ENCODE measurements around a stretch of chr1.

DNA sequence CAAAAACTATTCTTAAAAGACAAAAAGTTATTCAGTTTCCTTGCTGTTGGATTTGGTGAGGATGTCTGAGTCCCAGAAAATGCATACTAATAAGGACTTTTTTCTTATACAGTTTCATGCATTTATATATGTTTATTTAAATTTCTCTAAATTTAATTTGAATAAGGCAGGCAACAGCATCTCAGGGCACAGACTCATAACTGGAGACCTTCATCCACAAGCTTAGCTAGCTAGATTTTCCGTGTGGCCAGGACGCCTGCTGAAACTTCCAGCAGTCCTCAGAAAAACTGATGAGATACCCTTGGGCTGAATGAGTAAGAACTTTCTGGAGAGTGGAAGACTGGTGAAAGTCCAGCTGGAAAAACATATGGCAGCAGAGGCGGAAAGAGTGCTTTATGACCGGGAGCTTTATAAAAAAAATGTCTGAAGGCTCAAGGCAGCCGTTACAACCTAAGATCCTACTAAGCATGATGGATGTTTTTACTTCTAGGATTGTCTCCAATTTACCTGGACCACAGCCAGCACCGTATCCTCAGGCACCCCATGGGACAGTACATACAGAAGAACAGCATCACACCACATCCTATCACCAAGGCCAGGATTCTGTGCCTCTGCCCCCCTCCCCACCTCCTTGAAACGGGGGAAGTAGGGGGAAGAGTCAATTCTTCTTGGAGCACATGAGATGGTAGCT is 11.6 kb upstream of the IRF2BP2 start:
- PRO-cap, 3 experiments, result no peak in any of the 3 experiments
- RAMPAGE, long total RNA, result no peak

GRCh38 chr1:234642977-234643802 is 33.2 kb upstream of the IRF2BP2 start:
- PRO-cap, 3 experiments, result no peak in any of the 3 experiments
- RAMPAGE, long total RNA, result no peak

DNA sequence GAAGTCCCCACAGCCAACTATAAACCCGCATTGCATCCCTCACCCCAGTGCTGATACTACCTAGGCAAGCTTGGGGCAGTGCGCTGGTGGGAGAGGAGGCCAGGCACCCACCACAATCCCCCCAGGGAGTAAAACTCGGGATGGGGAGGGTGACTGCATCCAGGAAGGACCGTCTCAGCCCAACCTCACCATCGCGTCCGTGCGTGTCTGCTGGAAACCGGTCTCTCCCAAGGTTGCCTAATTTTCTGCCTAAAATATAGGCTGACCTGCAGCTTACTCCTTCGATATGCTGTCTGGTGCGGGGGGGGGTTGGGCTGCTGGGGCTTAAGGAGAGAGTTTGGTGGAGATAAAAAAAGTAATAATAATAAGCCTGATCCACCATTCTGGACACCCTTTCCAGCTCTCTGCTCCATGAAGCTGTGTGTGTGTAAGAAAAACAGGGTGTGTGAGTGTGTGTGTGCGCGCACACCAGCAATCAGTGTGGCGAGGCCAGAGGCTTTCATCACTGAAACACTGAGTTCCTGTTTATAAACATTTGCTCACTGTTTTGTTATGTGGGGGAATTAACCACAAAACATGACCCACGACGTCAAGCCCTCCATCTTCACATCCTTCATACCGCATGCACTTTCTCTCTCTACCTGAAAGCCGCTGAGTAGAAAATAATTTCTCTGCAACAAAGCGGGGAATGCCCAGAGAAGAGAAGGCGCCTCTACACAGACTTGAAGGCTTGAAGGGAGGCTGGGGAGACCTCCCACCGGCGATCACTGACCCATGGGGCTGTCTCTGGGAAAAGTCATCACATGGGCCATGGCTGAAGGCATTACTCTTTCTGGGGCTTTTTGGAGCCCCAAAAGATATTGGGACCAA is 148.7 kb upstream of the IRF2BP2 start:
- PRO-cap, 3 experiments, result no peak in any of the 3 experiments
- RAMPAGE, long total RNA, result no peak

DNA sequence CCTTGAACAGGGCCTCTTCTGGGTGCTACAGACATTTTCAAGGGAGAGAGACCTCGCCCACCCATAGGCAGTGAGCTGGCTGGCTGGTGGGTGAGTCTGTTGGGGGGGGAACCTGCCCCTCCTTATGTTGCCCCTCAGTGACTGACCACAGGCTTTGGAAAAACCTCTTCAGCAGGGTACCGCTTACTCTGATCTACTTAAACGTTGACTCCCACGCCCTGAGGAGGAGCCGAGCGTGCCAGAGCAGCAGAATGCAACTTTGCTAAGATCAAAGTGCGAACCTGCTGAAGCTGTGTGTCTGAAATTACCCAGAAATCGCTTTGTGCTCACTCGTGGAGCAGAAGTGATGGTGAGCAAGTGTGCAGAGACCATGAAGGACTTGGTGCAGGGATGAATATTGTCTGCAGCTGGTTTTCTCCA is 158.7 kb upstream of the IRF2BP2 start:
- PRO-cap, 3 experiments, result no peak in any of the 3 experiments
- RAMPAGE, long total RNA, result no peak

DNA sequence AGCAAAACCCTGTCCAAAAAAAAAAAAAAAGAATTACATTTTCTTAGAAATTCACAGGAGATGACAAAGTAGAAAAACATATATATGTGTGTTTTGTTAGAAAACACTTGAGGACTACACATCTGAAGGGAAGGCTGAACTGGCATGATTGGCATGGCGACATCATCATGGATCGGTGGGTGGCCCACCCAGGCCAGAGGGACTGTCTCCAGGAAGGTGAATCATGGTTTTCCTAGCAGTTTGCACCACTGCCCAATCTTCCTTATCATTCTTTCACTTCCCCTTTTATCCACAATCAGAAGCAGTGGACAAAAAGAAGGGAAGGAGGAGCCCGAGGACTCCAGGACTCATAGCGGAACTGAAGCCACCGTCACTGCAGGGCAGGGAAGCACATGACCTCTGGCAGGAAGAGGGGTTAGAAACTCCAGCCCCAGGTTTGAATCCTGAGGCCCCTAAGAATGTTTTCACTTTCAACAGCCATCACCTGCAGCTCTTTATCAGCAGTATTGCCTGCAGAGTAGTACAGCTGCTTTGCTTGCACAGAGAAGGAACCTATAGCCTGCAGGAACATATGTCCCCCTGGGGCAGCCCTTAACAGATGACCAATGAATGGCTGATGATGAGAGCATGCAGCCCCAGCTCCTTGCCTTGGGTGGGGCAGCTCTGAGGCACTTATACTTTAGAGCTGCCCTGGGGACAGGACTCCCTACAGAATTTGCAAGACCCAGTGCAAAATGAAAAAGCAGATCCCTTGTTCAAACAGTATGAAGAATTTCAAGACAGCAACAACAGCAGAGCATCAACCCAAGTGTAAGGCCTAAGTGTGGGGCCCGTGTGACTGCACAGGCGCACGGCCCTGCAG is 241.6 kb upstream of the IRF2BP2 start:
- PRO-cap, 3 experiments, result no peak in any of the 3 experiments
- RAMPAGE, long total RNA, result no peak

DNA sequence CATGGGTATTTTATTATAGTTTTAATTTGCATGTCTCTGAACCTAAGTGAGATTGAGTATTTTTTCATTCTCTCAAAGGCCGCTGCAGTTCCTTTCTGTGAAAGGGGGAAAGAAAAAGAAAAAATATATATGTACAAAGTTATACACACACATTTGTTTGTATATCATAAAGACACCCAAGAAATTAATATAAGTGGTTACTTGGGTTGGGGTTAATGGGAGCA is 252.0 kb upstream of the IRF2BP2 start:
- PRO-cap, 3 experiments, result no peak in any of the 3 experiments
- RAMPAGE, long total RNA, result no peak

DNA sequence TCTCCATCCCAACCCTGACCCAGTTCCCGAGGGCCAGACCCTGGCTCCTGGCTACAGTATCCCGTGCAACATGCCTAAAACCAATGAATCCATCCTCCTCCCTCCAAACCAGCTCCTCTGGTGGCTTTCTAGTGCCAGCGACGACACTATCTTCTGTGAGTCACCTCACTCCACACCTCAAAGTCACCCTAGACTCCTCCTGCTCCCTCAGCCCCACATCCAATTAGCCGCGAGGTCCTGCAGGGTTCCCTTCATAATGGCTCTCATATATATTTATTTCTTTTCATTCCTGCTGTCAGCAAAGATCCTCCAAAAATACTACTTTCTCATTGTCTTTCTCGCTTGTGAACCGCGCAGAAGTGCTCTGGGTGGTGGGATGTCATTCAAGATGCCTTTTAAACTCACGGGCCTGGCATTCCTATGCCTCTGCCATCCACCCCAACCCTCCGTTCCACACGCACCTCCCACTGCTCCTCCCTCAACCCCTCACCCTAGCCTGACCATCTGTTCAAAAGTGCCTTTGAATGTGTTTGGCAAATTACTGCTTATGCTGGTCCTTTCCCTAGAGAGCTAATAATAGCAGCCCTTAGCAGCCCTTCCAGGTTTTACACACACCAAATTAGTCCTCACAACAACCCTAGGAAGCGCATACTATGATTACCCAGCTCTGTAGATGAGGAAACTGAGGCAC is 259.0 kb downstream of the TOMM20 start:
- PRO-cap, 3 experiments, result no peak in any of the 3 experiments
- RAMPAGE, long total RNA, result no peak

DNA sequence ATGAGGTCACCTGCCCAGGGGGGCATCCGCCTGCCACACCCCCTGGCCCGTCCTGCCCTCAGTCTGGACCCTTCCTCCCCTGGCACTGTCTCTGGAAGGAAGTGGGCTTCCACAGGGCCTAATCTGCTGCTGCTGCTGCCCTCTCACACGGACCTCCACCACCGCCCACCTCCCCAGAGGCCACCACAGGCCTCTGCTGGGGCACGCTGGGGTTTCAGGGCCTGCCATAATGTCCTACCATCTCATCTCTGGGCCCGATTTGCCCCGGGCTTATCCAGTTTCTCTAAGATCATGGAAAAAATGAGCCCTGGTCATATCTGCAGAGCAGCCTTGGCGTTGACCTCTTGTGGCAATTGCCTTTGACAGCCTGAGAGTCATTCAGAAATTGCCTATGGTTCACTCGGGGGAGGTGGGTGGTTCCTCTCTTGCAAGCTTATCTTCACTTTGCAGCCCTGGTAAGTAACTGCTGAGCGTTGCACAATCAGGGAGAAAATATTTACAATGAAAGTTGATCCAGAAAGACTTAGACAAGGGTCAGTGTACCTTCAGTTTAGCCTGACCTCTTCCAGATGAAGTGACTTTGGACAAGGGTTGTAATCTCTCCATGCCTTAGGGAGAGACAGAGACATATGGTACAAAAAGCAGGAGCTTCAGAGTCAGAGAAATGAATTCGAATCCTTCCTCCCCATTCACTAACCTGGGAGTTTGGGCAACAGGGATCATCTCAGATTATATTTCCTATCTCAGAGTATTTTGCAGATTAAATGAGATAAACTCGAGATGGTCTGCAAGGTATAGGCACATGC is 252.4 kb downstream of the TOMM20 start:
- PRO-cap, 3 experiments, result no peak in any of the 3 experiments
- RAMPAGE, long total RNA, result no peak

GRCh38 chr1:234980700-234981503 is 147.7 kb downstream of the TOMM20 start:
- PRO-cap, 3 experiments, result no peak in any of the 3 experiments
- RAMPAGE, long total RNA, result no peak

DNA sequence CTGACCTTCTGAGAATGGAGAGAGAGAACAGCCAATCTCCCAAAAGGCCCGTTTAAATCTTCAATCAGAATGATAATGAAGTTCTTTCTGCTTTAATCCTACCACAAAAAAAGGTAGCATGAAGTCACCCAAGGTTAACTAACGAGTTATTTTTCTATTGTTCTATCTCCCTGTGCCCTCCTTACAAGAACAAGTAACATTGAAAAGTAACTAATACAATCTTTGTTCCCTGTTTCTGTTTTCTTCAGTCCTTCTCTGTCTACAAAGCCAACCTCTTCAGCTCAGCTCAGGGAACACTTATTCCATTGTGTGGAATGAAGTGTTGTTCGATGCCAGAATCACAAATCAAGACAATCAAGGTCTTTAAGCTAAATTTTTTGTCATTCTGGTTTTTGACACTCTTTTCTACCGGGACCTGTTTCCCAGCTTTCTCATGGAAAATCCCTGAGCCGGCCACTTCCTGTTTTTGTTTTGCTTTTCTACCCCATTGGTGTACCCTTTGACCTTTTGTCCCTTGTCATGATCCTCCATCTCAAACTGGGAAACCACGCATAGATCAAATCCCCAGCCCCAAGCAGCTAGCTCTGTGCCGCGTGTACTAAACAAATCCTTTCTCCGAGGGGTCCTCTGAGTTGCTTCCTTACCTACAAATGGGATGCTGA is 141.9 kb downstream of the TOMM20 start:
- PRO-cap, 3 experiments, result no peak in any of the 3 experiments
- RAMPAGE, long total RNA, result no peak

- PRO-cap, 3 experiments, result peak in 1 of 3 experiments; most common plus-strand start chr1:235075651 (in 1)
- RAMPAGE, long total RNA, result no peak
Observed at GRCh38 chr1:235075547-235075904, 53.1 kb downstream of the TOMM20 start.

- PRO-cap, 3 experiments, result no peak in any of the 3 experiments
- RAMPAGE, long total RNA, result no peak
Observed at GRCh38 chr1:235075905-235076083, 52.8 kb downstream of the TOMM20 start.

DNA sequence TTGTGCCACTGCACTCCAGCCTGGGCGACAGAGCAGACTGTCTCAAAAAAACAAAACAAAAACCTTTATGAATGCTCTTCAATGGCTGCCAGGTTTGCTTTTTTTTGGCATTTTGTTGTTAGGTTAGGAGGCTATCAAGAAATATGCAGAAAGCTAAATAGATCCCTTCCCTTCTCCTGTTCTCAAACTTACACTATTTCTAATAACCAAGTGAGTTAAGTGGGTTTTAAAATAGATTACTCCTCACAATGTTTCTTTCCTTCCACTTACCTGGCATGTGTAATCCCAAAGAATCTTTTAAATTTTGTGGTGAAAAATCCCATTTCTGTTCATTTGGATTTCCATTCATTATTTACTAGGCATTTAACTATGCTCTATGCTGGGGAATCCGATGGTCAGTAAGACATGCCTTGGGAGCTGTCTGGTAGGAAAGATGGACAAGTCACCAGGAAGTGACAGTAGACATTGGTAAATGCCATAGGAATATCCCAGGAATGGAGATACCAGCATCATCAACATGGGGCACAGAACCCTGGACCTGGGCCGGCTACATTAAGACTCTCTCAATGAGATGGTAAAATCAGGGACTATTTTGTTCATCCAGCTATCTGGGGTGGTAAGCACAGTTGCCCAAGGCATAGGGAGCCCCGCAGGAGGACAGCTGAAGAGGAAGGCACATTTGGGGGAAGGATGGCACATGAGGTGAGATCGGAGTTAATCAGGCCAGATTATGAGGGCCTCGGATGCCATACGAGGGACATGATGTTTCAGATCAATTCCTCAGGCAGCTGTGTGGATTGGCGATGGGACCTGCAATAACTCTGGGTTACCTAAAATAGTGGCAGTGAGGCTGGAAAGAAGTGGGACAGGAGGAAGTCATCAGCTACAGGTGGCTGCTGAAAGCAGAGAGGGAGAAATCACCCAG is 21.5 kb downstream of the TOMM20 start:
- PRO-cap, 3 experiments, result no peak in any of the 3 experiments
- RAMPAGE, long total RNA, result no peak

DNA sequence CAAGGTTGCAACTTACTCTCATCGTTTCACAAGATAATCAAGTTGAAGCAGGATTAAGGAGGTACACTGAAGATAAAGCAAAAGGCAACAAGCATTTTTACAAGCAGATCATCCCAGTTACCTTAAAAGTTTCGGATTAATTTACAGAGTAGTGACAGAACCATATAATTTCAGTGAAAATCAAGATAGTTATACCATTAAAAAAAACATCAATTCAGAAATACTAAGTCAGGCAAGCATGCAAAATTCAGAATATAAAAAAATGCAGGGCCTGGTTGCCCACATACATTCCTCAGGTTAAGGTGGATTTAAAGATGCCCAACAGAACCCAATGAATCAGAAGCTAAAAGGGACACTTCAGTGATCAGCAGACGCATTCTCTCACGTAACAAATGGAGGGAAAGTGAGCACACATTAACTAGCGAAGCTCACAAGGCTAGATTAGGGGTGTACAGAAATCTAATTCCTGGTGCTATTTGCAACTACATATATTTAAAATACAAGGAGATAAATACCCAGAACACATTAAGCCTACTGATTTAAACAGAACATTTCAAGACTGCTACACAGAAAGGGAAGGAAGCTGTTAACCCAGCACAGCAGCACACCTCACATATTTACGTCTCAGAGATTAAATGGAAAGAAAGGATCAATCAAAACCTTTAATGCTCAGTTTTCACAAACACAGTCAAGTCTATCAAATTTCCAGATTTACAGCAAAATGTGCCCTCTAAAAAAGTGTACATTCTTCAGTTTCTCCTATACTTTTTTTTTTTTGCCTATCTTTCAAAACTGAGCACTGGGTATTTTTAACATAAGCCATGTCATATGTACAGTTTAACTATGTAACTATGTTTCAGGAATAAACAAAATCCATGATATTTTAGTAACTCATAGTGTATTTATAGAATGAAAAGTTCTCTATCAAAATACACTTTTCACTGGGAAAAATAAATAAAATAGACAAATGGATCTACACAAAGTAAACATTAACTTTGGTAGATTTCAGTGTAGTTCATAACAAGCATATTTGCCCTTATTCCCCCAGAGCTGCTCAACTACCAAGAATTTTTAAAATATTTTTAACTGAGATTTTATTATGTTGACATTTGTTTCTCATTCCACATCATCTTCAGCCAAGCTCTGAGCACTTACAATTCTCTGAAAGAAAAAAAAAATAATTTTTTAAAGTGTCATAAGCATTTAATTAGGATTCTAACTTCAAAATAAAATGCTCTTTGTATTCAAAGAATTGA is 17.3 kb downstream of the TOMM20 start:
- PRO-cap, 3 experiments, result no peak in any of the 3 experiments
- RAMPAGE, long total RNA, result no peak

GRCh38 chr1:235270455-235271057 is 57.4 kb downstream of the ARID4B start:
- PRO-cap, 3 experiments, result no peak in any of the 3 experiments
- RAMPAGE, long total RNA, result no peak

DNA sequence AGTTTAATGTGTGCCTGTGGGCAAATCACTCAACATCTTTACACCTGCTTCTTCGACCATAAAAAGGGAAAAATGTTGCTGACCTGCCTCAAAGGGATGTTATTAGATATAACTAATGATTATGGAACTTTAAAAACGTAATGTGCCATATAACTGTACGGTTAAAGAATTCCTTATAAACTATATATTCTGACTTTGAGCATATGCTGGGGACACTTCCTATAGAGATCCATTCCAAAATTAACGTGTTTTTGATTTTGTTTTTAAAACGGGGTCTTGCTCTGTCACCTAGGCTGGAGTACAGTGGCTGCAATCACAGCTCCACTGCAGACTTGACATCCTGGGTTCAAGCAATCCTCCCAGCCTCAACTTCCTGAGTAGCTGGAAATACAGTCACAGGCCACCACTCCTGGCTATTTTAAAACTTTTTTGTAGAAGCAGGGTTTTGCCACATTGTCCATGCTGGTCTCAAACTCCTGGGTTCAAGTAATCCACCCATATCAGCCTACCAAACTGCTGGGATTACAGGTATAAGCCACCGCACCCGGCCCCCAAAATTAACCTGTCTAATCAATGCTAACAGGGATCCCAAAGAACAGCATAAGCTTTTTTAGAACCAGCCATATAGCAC is 17.4 kb downstream of the ARID4B start:
- PRO-cap, 3 experiments, result no peak in any of the 3 experiments
- RAMPAGE, long total RNA, result no peak

DNA sequence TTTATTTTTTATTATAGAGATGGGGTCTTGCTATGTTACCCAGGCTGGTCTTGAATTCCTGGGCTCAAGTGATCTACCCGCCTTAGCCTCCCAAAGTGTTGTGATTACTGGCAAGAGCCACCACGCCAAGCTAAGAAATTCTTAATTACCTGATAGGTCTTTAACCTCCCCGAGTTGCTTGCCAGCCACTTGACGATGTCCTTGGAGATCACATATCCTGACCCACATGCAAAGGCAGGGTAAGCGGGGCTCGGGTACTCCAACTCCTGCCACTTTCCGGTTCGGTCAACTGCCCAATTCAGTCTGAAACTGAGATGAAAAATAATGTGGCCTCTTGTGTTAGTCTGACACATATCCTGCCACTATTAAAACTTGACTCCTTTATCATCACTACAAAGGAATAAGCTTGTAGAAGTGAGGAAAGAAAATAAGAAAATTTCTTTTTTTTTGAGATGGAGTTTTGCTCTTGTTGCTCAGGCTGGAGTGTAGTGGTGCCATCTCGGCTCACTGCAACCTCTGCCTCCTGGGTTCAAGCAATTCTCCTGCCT is 50.2 kb downstream of the B3GALNT2 start:
- PRO-cap, 3 experiments, result no peak in any of the 3 experiments
- RAMPAGE, long total RNA, result no peak

DNA sequence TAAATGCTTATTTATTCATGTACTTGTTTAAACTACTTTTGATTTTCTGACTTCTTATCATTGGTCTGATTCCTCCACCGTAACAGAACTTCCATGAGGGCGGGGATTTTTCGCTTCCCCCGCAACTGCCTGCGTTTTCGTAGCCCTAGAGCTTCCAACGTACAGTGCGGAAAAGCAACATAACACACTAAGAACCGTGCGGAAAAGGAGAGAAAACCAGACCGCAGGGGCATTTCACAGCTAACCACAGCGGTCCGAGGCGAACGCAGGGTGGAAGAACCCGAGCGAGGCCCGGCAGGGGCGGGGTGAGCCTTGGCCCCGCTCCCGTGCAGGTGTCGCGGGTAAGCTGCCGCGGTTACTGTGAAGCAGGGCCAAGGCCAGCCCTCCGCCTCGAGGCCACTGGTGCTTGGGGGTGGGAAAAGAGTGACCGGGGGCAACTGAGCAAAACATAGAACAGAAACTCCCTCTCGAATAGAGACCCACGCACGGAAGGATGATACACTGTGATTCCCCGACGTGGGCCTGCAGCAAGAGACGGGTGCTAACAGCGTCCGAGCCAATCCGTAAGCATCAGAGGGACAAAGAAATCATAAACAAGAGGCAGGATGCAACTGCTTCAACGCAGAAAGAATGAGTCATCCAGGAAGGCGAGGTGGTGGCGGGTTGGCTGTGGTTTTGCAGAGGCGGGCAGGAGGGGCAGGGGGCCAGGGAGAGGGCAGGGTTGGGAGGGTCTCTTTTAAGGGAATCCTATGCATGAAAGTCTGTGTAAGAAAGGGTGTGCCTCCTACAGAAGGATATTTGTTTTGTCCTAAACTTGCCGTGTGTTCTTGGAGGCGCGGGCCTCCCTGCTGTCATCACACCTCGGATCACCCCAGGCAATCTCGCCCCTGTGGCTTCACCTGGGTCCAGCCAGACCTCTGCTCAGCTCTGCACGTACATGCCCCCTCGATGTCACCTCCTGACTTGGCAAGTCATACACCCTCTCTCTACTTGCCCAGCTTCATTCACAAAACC is 7.4 kb downstream of the GNG4 start:
- PRO-cap, 3 experiments, result no peak in any of the 3 experiments
- RAMPAGE, long total RNA, result no peak

DNA sequence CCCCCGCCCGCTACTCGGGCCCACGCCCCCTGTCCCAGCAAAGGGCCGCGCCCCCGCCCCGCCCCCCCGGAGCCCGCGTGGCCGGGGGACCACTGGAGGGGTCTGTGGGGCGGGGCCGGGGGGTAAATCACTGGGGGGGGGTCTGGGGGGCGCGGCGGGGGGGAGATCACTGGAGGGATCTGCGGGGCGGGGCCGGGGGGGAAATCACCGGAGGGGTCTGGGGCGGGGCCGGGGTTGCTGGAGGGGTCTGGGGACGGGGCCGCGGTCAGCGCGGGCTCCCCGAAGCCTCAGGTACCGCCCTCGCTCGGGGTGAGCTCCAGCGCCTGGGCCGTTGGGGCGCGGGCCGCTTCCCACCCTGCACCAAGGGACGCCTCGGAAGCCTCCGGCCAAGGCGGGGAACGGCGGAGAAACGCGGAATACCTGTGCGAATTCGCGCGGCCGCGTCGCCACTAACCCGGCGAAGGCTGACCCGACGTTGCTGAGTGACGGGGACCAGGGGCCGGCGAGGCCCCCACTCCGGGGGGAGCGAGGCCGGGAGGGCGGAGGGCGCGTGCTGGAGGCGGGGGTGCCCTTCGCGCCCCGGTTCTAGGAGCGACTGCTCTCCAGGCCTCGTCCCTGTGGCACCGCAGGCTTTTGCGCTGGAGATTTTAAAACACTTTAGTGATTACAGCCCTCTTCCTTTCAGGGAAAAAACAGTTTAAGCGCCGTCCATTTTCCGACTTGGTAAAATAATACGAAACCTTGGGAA is 719 bp upstream of the GNG4 start:
- PRO-cap, 3 experiments, result peak in 1 of 3 experiments; most common minus-strand start position 622 of the sequence (in 1)
- RAMPAGE, long total RNA, result no peak

DNA sequence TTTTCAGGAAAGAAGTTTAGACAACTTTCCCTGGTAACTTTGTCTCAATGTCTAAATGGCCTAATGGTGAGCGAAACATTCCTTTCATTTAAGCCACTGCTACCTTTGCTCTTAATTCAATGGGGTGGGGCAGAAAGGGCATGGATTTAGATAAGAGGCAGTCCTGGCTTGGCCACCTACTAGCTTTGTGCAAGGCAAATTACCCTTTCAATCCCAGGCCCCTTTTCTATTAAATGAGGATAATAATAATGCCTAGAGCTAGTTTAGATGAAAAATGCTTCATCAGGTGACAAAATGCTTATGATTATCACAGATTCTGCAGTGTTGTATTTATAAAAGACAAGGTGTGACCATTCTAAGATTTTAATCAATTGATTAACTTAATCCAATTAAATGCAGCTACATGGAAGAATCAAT is 27.2 kb upstream of the LYST start:
- PRO-cap, 3 experiments, result no peak in any of the 3 experiments
- RAMPAGE, long total RNA, result no peak

All from cerebellum (tissue), 5 donors.